Cerebellum (tissue), 5 donors: Measurements from ENCODE around the genes TSGA10IP, EIF1AD, CNIH2 and ZDHHC24.

DNA sequence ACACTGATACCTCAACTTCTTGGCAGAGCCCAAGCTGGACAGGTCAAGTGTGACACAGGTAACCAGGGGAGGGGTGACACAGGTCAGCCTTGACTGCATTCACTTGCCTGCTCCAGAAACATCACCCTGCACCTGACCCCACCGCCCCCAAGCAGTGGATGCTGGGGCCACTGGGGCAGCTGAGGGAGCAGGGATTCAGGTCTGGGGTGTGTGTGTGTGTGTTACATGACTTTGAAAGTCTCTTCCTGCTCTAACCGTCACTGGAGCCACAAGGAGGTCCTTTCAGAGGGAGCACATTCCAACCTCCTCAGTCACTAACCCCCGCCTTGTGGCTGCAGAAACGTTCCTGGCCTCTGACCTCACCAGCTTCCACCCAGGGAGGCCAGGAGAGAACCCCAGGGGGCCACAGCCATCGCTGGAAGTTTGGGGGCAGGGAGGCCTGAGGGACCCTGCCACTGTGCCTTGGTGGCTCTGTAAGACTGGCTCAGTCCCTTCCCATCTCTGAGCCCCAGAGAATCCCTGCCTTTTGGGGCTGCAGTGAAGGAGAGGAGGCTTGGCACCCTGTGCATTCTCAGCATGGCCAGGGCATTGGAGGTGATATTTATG lies 2.9 kb upstream of the FOSL1 start:
- PRO-cap, 3 experiments, result no peak in any of the 3 experiments
- RAMPAGE, long total RNA, result no peak

GRCh38 chr11:65928008-65928533 lies 8.8 kb downstream of the DRAP1 start:
- PRO-cap, 3 experiments, result no peak in any of the 3 experiments
- RAMPAGE, long total RNA, result no peak

DNA sequence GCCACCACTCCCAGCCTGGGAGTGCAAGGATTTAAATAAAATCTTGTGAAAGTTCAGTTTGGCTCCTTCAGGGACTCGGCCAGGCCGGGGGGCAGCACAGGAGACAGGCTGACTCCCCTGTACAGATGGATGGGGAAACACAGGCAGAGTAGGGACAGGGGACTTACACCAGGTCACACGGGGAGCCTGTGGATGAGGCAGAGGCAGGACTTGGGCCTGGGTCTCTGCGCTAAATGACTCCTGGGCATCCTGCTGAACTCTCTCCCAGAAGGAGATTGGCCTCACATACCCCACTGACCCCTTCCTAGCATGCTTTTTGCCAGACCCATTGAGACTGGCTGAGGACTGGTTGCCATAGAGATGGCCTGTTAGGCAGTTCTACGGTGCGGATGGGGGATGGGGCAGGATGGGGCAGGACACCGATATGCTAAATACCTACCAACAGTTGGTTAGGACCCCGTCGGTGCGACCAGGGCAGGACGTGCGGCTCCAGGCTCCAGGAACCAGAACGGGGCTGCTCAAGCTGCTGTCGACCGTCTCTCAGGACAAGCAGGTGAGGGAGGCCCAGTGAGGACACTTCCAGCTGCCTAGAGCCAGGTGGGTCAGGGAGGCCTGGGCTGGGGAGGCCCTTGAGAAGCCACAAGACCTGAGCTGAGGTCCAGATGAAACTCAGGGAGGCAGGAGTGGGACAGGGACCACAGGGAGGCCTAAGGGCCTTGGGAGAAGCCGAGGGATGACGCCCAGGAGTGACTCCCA lies at the start of gene TSGA10IP:
Gene TSGA10IP (plus strand): TSS at position 211 of the 756 bp plus-strand sequence.
- PRO-cap, 3 experiments, result no peak in any of the 3 experiments
- RAMPAGE, long total RNA, result no peak

GRCh38 chr11:66001951-66002617 lies at the start of gene EIF1AD:
TSS of gene EIF1AD (minus strand) at chr11:66002157.
- PRO-cap, 3 experiments, result peak in 3 of 3 experiments; most common plus-strand start chr11:66002516 (in 2); most common minus-strand start chr11:66002205 (in 2)
- RAMPAGE, long total RNA, result start-site peak on the plus strand at chr11:66002478-66002533, 165 and 706 reads in 2 replicates

DNA sequence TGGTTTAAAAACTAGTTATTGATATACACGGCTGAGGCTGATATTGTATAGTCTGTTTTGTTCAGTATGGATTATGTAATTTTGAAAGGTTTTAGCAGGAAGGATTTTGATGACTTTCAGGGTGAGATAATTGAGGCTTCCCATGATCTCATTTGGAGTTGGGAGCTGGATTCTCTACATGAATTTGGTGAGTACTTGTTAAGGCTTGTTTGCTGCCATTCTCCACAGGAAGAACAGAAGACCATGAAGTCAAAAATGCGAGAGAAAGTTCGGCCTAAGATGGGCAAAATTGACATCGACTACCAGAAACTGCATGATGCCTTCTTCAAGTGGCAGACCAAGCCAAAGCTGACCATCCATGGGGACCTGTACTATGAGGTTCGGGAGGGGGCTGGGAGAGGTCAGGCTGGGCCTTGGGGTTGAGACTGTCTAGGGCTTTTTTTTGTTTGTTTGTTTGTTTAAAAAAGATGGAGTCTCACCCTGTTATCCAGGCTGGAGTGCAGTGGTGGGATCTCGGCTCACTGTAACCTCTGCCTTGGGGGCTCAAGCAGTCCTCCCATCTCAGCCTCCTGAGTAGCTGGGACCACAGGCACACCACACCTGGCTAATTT lies 8.3 kb downstream of the SF3B2 start:
- PRO-cap, 3 experiments, result no peak in any of the 3 experiments
- RAMPAGE, long total RNA, result no peak

GRCh38 chr11:66067660-66068332 lies 2.3 kb upstream of the PACS1 start:
- PRO-cap, 3 experiments, result no peak in any of the 3 experiments
- RAMPAGE, long total RNA, result no peak

DNA sequence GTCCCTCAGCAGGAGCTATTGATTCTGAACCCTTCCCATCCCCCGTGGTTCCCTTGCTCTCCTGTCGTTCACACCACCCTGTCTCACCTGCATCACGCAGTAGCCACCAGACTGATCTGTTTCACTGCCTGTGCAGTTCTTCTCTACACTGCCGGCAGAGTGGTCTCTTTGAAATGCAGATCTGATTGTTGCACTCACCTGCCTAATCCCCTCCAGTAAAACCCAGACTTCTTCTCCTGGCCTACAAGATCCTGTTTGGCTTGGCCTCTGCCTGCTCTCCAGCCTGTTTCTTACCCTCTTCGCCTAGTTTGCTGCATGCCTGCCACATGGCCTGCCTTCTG lies 41.9 kb downstream of the PACS1 start:
- PRO-cap, 3 experiments, result no peak in any of the 3 experiments
- RAMPAGE, long total RNA, result no peak

- PRO-cap, 3 experiments, result no peak in any of the 3 experiments
- RAMPAGE, long total RNA, result no peak
These were observed 46.6 kb upstream of the KLC2 start for GRCh38 chr11:66210911-66211376.

GRCh38 chr11:66259001-66259618 lies 1.6 kb downstream of the KLC2 start:
- PRO-cap, 3 experiments, result no peak in any of the 3 experiments
- RAMPAGE, long total RNA, result no peak

DNA sequence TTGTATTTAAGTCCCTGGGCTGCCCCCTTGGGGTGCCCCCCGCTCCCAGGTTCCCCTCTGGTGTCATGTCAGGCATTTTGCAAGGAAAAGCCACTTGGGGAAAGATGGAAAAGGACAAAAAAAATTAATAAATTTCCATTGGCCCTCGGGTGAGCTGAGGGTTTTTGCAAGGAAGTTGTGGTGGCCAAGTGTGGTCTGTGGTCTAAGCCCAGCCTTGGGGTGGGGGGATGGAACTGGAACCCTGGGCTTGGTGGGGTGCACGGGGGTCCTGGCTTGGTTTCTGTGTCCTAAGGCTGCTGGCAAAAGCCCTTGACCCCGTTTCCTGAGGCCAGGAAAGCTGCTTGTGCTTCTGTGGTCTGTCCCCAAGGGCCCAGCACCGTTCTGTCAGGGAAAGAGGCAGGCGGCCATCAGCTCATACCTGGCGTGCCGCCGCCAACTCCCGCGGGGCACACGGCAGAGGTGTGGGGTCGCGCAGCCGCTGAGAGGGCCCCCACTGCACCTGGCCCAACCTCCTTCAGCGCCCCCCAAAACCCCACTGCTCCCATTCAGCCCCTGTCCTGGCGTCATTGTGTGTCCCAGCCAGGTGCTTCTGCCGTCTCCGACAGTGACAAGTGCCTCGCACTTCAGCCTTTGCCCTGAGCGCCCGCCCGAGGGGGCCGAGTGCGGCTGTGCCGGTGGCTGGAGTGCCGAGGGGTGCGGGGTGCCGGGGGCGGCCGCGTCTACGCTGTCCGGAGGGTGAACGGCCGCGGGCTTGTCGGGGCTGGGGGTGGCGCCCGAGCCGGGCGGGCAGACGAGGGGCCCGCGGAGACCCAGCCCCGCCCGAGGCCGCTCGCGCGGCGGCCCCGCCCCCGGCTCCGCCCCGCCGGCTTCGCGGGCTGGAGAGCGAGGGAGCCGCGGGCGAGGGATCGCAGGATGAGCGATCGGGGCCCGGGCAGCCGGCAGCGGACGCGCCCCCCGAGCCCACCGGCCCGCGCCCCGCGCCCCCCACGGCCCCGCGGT lies at the start of gene CNIH2:
Gene CNIH2 (plus strand): TSS at position 857 of the 999 bp plus-strand sequence.
- PRO-cap, 3 experiments, result peak in 3 of 3 experiments; most common plus-strand start position 880 of the sequence (in 2); most common minus-strand start position 756 of the sequence (in 1)
- RAMPAGE, long total RNA, result no peak

DNA sequence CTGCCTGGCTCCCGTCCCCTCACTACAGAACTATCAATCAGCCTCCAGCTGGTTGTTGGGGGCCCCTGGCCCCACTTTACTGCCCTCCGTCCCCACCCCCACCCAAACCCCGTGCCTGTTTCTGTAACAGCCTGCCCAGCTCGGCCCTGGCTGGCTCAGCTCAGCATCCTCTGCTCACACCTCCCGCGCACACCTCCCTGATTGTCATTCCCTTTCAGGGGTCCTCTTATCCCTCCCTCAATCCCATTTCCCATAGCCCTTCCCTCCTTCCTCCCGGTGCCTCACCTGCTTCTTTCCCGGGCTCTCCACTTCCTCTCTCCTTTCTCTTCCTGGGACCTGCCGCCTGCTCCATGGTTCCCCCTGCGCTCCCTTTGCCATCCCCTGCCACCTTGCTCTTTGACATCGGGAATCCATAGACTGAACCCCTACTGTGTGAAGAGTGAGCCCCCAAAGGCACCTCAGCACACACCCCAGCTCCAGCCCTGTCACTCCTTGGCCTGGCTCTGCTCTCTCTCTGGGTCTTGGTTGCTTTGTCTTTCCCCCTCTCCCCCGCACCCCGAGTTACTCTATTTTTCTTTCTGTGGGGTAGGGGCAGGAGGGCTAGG lies 1.5 kb downstream of the CNIH2 start:
- PRO-cap, 3 experiments, result no peak in any of the 3 experiments
- RAMPAGE, long total RNA, result no peak

- PRO-cap, 3 experiments, result no peak in any of the 3 experiments
- RAMPAGE, long total RNA, result no peak
These were observed 5.5 kb downstream of the CNIH2 start for GRCh38 chr11:66283318-66283984.

GRCh38 chr11:66289520-66289928 lies 581 bp upstream of the YIF1A start:
- PRO-cap, 3 experiments, result no peak in any of the 3 experiments
- RAMPAGE, long total RNA, result no peak

GRCh38 chr11:66311827-66312752 lies 4.8 kb downstream of the CD248 start:
- PRO-cap, 3 experiments, result peak in 2 of 3 experiments; most common plus-strand start chr11:66312051 (in 1); most common minus-strand start chr11:66312180 (in 1)
- RAMPAGE, long total RNA, result no peak

GRCh38 chr11:66349016-66349544 lies 1.7 kb upstream of the B4GAT1 start:
- PRO-cap, 3 experiments, result no peak in any of the 3 experiments
- RAMPAGE, long total RNA, result no peak

DNA sequence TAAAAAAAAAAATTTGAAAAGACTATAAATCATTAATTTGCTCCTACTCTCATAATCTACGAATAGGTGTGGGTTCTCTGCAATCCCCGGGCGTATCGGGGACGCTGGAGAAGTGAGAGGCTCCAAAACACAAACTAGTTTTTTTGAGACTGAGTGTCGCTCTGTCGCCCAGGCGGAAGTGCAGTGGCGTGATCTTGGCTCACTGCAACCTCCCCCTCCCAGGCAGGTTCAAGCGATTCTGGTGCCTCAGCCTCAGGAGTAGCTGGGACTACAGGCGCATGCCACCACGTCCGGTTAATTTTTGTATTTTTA lies 707 bp upstream of the SLC29A2 start:
- PRO-cap, 3 experiments, result peak in 1 of 3 experiments; most common plus-strand start position 221 of the sequence (in 1); most common minus-strand start position 136 of the sequence (in 1)
- RAMPAGE, long total RNA, result no peak

DNA sequence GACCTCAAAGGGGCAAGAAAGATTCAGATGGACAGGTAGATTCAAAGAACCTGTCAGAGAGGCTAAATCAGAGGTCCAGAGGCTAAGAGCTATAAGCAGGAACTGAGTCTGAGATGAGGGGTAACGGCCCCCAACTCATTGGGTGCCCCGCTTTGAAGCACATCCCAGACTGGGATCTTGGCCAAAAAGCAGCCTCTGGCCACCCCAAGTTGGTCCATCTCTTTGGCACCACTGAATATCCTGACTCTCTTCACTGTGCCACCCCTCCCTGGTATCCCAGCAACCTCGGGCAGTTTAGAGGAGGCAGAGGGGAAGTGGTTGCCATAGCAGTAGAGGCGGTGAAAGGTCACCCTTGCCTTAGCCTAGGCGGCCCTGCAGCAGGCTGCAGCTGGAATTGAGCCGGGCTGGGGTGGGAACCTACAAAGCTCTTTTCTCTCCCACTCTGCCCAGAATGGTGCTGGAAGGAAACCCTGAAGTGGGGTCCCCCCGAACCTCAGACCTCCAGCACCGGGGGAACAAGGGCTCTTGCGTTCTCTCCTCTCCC lies 1.0 kb downstream of the PELI3 start:
- PRO-cap, 3 experiments, result no peak in any of the 3 experiments
- RAMPAGE, long total RNA, result no peak

- PRO-cap, 3 experiments, result peak in 3 of 3 experiments; most common plus-strand start chr11:66546157 (in 3); most common minus-strand start chr11:66546037 (in 3)
- RAMPAGE, long total RNA, result no peak
These were observed at the start of gene ZDHHC24 for GRCh38 chr11:66545955-66546483. TSS of gene ZDHHC24 (minus strand) at chr11:66546048.

DNA sequence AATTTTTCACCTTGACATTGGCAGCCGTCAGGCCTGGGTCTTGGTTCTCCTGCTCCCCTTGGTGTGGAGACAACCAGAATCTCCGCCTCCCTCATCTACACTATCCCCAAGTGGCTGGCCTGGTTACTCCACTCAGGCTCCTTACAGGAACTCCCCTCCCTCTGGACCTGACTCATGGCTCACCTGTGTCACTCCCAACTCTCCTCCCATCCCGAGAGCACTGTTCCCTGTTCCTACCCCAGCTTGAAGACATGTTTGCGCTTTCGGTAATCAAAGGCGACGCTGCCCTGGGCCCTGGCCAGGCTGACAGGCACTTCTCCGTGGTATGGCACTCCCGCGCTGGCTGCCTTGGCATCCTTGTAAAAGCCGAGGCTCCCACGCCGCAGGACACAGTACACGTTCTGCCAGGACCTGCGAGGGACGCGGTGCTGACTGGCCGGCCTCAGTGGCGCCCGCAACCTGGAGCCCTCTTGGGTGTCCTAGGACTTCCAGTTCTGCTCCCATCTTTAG lies 9.1 kb upstream of the RBM4B start:
- PRO-cap, 3 experiments, result peak in 1 of 3 experiments; most common plus-strand start position 390 of the sequence (in 1)
- RAMPAGE, long total RNA, result no peak

DNA sequence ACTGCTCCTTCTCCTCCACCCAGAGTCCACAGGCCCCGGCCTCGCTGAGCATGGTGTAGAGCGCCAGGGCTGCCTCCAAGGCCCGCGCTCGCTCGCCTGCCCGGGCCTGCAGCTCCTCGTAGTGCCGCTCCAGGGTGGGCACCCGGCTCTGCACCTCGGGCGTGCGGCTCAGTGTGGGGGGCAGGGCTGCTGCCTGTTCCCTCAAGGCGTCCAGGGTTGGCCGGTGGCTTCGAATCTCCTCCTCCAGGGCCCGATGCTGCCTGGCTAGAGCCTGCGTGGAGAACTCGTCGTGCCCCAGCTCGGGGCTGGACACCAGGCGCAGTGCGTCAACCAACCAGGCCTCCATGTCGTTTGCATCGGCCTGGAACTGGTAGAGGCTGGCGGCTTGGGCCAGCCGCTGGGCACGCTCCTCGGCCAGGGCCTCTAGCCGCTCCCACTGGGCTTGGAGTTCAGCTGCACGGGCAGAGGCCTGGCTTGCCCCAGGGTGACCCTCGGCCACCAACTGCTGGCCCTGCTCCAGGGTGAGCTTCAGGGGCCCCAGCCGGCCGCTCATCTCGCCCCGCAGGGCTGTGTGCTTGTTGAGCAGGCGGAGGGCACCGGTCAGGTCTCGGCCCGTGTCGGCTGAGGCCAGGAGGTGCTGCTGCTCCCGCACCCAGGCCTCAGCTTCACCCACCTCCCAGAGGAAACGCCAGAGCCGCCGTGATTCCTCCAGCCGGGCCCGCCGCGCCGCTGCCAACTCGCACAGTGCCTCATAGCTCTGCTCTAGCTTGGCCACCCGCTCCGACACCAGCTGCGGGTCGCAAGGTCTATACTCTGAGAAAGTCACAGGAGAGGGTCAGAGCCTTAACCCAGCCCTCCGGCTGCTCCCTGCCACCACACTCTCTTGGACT lies 24.1 kb downstream of the SPTBN2 start:
- PRO-cap, 3 experiments, result no peak in any of the 3 experiments
- RAMPAGE, long total RNA, result no peak